Lower leg skin (tissue), 2 donors: Measurements from ENCODE around the gene CITED2.

GRCh38 chr6:139027604-139028268, 809 bp upstream of the ABRACL start:
- PRO-cap, result no peak
- RAMPAGE, long total RNA, 2 experiments, result no peak in any of the 2 experiments

GRCh38 chr6:139157000-139157637, 22.2 kb downstream of the HECA start:
- PRO-cap, result no peak
- RAMPAGE, long total RNA, 2 experiments, result no peak in any of the 2 experiments

GRCh38 chr6:139171688-139172173, 36.9 kb downstream of the HECA start:
- PRO-cap, result no peak
- RAMPAGE, long total RNA, 2 experiments, result no peak in any of the 2 experiments

DNA sequence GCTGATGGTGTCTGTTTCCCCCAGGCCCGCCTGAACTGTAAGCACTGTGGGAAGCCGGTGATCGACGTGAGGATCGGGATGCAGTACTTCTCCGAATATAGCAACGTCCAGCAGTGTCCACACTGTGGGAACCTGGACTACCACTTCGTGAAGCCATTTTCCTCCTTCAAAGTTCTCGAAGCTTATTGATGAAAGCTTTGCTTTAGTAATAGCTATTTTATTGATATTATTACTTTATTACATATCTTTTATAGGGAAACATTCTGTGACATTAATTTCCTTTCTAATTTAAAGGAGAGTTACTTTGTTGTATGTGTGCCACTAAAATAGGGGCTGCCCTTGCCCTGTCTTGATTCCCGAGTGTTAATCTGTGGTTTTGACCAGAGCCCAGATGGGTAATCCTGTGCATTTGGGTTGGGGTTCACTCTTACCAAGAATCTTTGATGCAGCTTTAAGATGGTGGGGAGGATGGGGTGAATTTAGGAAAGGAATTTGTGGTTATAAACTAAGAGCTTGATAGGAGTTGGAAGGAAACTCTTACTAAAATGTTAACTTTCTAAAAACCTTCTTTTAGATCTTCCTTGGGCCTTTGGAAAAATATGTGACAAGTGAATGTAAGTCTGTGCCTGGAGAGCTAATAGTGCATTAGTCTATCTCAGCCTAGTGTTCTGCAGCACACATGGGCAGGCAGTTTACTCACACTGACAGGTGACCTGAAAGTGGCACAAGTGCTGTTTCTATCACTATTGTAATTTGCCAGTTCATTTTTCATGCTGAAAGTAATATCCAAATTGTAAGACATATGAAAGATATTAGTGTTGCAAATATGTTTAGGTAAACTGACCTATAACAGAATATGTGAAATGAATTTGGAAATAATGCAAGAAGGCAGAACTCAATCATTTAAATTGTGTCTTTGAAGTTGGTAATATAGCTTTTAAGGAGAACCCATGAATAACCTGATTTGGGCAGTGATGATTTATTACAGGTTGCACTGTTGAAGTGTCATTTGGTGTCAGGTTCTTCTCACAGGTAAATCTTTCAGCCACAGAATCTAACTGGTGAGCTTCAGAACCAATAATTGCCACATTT, 42.4 kb downstream of the HECA start:
- PRO-cap, result no peak
- RAMPAGE, long total RNA, 2 experiments, result start-site peak on the plus strand in 1 of 2 experiments, centred at position 370 of the sequence, 32 reads per replicate

DNA sequence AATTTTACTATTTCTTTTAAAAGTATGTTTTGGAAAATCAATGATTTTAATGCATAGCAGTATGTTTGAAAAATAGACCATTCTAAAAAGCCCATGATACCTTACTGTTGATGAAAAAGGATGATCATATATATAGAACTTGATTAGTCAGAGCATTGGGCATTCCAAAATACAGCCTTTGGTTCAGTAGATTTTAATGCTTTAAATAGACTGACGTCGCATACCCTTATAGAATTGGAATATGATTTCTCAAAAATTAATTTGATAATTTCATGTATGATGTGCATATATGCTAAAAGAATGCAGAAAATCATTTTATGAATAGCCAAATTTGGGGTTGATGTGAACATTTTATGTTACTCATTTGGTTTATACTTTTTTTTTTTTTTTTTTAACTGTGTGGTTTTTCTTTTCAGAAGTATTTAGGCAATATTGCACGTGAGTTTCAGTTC, 43.3 kb downstream of the HECA start:
- PRO-cap, result no peak
- RAMPAGE, long total RNA, 2 experiments, result start-site peak on the plus strand in 1 of 2 experiments, centred at position 314 of the sequence, 43 reads per replicate

DNA sequence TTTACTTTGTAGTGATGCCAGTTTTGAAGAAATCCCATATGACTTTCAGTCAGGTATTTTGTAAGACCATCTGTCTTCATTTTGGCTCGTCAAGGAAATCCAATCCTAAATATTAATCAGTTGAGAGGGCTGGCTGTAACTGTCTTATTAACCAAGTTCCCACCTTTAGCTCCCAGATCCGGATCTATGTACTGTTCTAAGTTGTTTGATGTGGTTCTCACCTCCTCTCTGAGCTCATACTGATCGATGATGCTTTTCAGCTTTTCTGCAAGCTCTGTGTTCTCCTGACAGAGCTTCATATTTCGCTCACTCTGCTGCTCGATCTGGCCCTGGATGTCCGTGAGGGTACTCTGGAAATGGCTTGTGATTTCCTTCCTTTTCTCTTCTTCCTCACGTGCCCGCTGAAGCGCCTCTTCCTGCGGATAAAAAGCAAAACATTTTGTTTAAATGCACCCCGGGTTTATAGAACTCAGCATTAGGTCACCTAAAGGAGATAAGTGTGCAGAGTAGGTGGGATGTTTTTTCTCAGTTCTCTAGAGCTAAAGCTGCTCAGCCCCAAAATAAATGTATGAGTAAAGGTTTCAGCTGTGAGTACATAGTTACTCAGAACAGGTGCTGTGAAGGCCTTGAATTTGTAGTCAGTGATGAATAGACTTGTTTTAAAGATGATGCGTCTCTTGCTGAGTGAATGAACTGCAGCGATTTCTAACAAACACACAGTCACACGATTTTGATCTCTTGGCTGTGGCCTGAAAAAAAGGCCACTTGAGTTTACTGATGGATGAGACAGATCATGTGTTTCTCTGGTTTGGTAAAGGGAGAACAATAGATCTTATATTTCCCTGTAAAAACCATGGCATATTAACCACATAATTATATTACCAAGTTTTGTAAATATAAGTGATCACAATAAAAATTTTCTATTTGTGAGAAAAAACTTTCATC, 29.2 kb downstream of the TXLNB start:
- PRO-cap, result no peak
- RAMPAGE, long total RNA, 2 experiments, result no peak in any of the 2 experiments

GRCh38 chr6:139373962-139374714, at the start of gene CITED2:
Gene CITED2 (minus strand): TSS chr6:139374648.
- PRO-cap, result bidirectional peak, plus-strand start at chr6:139374363, minus-strand start at chr6:139374362; bidirectional peak, plus-strand start at chr6:139374806, minus-strand start at chr6:139374648
- RAMPAGE, long total RNA, 2 experiments, result start-site peak on the minus strand in 2 of 2 experiments, at chr6:139374628-139374650 at its widest, 4,288 to 5,779 reads per replicate

DNA sequence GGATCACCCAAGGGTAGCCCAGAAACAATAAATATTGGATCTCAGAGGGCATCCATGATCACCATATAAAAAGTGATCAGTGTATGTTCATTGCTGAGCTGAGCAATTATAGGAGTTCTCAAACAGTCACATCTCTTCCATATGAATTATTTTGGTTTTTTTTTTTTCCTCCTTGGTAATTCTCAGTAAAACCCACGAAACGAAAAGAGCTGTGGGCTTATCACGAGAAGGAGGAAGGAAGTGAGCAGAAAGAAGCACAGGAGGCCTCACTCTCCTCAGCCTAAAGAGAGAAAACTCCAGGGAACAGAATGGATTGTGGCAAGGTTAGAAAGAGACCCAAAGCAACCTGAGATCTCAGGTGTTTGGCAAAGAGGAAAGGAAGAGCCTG, 67.7 kb upstream of the CITED2 start:
- PRO-cap, result no peak
- RAMPAGE, long total RNA, 2 experiments, result no peak in any of the 2 experiments

DNA sequence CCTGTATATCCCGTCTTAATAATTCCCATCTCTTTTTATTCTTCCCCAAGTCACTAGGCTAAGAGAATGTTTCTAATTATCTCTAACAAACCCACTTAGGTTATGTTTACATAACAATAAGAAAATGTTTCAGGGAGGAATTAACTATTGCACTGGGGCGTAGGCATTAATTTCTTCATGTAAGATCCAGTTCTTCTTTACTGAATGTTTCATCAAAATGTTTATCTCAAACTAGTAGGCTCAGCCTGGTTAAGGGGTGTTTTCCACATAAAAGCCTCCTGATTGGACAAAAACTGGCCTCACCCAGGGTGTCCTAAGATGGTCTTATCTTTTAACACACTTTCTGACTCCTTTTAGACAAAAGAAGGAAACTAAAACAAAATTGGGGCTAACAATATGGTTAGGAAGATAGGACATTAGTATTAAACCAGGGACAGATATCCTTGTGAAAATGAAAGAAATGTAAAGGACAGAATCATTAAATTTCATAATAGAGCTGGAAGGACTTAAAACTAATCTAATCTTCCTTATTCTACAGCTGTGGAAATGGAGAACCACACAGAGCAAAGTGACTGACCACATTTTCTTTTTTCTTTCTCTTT, 71.0 kb upstream of the CITED2 start:
- PRO-cap, result no peak
- RAMPAGE, long total RNA, 2 experiments, result no peak in any of the 2 experiments

DNA sequence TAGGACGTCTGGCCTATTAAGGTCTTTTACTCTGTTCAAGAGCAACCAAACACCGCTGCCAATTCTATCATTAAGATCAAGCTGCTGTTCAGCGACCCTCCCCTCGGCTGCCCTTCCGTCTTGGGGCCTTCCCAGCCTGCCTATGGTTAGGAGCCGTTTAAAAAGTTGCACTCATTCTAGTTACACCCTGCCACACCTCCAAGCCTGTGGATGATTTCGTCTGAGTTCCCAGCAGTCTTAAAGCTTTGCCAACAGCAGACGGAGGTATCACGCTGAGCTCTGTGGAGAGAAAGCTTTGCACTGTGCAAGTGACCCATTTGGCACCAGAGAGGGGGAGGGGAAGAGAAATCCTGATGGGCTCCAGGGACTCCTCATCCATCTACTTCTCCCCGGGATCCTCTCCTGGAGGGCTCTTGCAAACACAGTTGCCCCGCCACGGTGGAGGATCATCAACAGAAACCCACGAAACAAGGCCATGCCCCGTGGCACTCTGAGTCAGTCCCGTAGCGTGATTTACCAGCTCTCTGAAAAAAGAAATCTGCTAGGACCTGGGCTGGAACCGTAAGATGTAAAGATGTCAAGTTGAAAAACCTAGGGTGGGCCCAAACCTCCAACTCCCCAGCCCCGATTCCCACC, 98.8 kb upstream of the CITED2 start:
- PRO-cap, result bidirectional peak, plus-strand start at position 240 of the sequence, minus-strand start at position 144 of the sequence; unidirectional peak, plus-strand start at position 240 of the sequence
- RAMPAGE, long total RNA, 2 experiments, result no peak in any of the 2 experiments

DNA sequence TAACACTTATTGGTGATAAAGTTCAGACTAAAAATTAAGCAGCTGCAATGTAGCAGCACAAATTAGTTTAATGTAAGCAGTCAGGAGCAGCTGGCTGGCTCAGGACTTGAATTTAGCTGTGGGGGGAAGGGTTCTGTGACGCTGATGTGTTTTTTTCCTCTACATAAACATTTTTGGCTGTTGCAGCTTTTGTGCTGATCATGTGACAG, 100.3 kb upstream of the CITED2 start:
- PRO-cap, result no peak
- RAMPAGE, long total RNA, 2 experiments, result no peak in any of the 2 experiments

GRCh38 chr6:139485730-139486161, 111.3 kb upstream of the CITED2 start:
- PRO-cap, result no peak
- RAMPAGE, long total RNA, 2 experiments, result no peak in any of the 2 experiments

GRCh38 chr6:139490267-139490926, 115.9 kb upstream of the CITED2 start:
- PRO-cap, result no peak
- RAMPAGE, long total RNA, 2 experiments, result no peak in any of the 2 experiments

GRCh38 chr6:139530925-139531605, 156.6 kb upstream of the CITED2 start:
- PRO-cap, result no peak
- RAMPAGE, long total RNA, 2 experiments, result no peak in any of the 2 experiments

- PRO-cap, result no peak
- RAMPAGE, long total RNA, 2 experiments, result no peak in any of the 2 experiments
These were observed 675.8 kb upstream of the CITED2 start for GRCh38 chr6:140049960-140050888.

DNA sequence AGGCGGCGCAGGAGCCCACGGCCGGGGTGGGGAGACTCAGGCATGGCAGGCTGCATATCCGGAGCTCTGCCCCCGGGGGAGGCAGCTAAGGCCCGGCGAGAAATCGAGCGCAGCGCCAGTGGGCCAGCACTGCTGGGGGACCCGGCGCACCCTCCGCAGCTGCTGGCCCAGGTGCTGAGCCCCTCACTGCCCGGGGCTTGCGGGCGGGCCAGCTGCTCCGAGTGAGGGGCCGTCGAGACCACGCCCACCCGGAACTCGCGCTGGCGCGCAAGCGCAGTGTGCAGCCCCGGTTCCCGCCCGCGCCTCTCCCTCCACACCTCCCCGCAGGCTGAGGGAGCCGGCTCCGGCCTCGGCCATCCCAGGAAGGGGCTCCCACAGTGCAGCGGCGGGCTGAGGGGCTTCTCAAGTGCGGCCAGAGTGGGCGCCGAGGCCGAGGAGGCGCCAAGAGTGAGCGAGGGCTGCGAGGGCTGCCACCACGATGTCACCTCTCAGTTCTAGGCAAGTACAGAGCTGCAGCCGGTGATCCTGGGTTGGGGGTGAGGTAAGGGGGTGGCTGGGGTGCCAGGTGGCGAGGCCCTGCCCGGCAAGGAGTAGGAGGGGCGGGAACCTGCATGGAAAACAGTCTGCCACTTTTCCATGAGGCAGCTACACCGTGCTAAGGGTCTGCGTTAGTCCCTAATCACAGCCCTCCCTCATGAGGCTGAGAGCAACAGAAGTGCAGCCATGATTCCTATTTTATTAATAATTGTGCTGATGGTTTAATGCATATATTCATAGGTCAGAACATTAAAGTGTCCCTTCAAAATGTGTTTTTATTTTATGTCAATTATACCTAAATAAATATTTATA, 774.0 kb upstream of the CITED2 start:
- PRO-cap, result no peak
- RAMPAGE, long total RNA, 2 experiments, result no peak in any of the 2 experiments

GRCh38 chr6:140388879-140389303, 1014.4 kb upstream of the CITED2 start:
- PRO-cap, result no peak
- RAMPAGE, long total RNA, 2 experiments, result no peak in any of the 2 experiments

GRCh38 chr6:140572275-140572666, 1197.8 kb upstream of the CITED2 start:
- PRO-cap, result no peak
- RAMPAGE, long total RNA, 2 experiments, result no peak in any of the 2 experiments

DNA sequence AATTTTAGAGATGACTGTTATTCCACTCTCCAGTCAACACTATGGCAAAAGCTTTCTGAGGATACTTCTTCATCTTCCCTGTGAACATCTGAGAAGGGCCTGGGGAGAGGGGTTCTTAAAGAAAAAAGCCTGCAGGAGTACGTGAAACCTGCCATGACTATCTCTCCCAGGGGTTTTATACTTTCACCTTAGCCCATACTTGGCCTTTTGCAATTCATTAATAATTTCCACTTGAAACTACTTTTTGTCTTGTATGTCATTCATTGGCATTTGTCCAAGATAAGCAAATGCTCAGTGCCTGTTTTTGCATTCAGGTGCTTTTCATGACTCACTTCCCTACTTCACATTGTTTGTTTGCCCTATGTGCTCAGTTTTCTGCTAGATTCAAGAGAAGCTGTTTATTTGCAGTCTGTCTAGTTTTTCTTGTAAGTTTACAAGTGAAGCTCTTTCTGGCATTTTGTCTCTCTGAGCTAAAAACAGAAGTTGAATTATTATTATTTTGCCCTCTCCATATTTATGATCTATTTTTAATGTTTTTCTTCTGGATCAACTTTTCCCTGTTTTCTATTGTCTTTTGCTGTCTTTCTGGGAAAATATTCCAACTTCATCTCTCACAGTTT, 580.2 kb upstream of the GJE1 start:
- PRO-cap, result no peak
- RAMPAGE, long total RNA, 2 experiments, result no peak in any of the 2 experiments

GRCh38 chr6:141814856-141815180, 317.9 kb upstream of the GJE1 start:
- PRO-cap, result no peak
- RAMPAGE, long total RNA, 2 experiments, result no peak in any of the 2 experiments